Cytotoxic T cell (primary cell): ENCODE measurements around the genes GOLGA2 and PTPA.

- PRO-cap, 2 experiments = no peak in any of the 2 experiments
Observed at GRCh38 chr9:128122682-128123224, 4.8 kb downstream of the PTGES2 start.

DNA sequence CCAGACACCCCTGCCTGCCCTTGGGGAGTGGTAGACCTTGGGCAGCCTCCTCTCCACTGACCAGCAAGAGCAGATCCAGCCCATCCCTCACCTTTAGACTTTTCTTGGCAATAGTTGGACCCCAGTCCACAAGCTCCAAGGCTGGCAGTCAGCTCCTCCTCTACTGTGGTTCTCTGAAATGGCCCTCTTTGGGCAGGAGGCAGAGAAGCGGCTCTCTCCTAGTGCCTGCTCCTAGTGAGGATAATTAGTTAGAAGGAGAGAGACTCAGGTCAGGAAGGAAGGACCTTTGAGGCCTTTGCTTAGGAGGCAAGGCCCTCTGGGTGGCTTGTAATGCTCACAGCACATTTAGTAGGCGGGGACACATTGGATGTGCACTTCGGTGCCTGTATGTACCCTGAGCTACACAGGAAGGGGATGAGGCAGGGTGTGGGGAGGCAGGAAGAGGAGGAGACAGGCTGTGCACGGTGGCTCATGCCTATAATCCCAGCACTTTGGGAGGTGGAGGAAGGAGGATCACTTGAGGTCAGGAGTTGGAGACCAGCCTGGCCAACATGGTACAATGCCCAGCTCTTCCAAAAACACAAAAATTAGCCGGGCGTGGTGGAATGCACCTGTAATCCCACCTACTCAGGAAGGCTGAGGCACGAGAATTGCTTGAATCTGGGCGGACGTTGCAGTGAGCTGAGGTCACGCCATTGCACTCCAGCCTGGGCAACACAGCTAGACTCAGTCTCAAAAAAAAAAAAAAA, 7.2 kb upstream of the LCN2 start:
- PRO-cap, 2 experiments = no peak in any of the 2 experiments

DNA sequence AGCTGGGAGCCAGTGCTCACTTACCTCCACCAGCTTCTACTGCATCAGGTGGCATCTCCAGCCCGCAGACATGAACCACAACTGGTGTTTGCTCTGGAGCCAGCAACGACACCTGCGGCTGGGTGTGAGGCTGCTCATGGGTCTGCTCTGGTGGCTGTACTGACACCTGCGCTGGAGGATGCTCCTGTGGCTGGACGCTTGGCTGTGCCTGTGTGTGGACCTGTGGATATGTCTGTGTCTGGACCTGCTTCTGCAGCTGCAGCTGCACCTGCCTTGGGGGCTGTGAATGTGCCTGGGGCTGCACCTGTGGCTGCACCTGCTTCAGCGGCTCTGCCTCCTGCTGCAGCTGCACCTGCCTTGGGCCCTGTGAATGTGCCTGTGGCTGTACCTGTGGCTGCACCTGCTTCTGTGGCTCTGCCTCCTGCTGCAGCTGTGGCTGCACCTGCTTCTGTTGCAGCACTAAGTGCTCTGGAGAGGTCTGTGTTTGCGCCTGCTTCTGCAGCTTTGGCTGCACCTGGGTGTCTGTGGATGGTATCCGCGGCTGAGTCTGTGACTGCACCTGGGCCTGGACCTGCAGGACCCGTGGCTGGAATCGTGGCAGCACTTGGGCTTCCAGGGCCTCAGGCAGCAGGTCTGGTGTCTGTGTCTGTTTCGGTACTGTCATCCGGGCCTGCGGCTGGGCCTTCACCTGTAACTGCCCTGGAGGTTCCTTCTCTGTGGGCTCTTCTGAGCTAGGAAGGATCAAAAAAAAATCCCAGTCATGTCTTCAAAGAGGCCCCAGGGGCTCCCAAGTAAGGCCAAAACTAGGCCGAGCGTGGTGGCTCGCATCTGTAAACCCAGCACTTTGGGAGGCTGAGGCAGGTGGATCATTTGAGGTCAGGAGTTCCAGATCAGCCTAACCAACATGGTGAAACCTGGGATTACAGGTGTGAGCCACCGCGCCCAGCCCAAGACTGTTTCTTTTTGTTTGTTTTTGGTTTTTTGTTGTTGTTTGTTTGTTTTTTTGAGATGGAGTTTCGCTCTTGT, 12.4 kb downstream of the CIZ1 start:
- PRO-cap, 2 experiments = no peak in any of the 2 experiments

DNA sequence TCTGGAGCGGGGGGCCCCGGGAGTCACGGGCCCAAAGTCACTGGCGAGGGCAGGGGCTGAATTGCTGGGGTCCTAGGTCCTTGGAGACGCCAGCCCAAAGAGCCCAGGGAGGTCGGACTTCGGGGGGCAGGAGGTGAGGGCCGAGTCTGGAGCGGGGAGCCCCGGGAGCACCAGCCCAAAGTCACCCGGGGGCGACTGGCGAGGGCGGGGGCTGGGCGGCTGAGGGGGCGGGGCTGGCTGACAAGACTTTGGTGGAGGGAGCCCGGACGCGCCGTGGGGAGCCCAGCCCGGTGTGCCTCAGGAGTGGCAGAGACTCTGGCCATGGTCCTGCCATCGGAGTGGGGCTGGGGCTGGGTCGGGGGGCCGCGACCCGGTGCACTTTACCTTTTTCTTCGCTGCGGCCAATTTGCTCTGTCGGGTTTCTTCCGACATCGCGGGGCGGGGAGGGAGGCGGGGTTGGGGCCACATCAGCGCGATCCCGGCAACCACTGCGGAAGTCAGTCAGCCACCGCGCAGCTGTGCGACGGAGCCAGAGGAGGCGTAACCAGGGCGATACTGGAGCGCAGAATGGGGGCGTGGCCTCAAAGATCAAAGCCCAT, at the start of gene GOLGA2:
GOLGA2 (minus strand) TSS at position 499 of the 599 bp plus-strand sequence.
- PRO-cap, 2 experiments = peak in 2 of 2 experiments; most common plus-strand start position 240 of the sequence (in 1); most common minus-strand start position 197 of the sequence (in 2)

DNA sequence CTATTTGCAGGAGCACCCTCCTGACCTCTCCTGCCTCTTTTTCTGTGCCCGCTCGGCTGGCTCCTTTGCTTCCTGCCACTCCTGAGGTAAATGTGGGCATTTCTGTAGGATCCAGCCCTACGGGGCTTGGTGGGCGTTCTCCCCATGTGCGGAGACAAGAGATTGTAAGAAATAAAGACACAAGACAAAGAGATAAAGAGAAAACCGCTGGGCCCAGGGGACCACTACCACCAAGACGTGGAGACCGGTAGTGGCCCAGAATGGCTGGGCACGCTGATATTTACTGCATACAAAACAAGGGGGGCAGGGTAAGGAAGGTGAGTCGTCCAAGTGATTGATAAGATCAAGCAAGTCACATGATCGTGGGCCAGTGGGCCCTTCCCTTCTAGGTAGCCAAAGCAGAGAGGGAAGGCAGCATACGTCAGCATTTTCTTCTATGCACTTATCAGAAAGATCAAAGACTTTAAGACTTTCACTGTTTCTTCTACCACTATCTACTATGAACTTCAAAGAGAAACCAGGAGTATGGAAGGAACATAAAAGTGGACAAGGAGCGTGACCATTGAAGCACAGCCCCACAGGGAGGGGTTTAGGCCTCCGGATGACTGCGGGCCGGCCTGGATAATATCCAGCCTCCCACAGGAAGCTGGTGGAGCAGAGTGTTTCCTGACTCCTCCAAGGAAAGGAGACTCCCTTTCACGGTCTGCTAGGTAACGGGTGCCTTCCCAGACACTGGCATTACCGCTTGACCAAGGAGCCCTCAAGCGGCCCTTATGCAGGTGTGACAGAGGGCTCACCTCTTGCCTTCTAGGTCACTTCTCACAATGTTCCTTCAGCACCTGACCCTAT, 3.3 kb downstream of the SWI5 start:
- PRO-cap, 2 experiments = no peak in any of the 2 experiments

GRCh38 chr9:128342999-128343556, 2.8 kb downstream of the SLC27A4 start:
- PRO-cap, 2 experiments = no peak in any of the 2 experiments

DNA sequence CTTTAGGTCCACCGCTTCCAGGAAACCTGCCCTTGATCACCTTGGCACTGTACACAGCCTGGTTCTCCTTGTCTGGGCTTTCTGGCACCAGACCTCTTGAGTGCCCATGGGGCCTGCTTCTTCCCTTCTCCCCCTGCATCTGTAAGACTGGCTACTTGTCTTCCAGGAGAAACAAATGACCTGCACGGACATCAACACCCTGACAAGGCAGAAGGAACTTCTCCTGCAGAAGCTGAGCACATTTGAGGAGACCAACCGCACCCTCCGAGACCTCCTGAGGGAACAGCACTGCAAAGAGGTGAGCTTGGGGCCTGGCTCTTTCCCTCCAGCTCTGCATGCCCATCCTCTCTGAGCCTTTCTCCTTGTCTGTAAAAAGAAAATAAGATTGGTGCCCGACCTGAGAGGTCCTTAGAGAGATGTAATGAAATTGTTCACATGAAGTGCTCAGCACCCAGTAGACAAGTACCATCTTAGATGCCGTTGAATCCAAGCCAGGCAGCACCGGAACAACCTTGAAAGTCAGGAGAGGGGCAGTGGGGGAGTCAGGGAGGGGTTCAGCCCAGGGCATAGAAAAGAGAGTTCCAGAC, 17.7 kb downstream of the ODF2 start:
- PRO-cap, 2 experiments = no peak in any of the 2 experiments

DNA sequence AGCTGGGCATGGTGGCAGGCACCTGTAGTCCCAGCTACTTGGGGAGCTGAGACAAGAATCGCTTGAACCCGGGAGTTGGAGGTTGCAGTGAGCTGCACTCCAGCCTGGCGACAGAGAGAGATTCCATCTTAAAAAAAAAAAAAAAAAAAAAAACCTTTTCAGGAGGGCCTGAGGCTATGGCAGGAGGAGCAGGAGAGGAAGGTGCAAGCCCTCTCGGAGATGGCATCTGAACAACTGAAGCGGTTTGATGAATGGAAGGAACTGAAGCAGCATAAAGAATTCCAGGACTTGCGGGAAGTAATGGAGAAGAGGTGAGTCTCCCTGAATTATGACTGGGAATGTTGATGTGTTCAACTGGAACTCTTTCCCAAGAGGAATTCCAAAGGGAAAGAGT, 18.0 kb downstream of the GLE1 start:
- PRO-cap, 2 experiments = no peak in any of the 2 experiments

DNA sequence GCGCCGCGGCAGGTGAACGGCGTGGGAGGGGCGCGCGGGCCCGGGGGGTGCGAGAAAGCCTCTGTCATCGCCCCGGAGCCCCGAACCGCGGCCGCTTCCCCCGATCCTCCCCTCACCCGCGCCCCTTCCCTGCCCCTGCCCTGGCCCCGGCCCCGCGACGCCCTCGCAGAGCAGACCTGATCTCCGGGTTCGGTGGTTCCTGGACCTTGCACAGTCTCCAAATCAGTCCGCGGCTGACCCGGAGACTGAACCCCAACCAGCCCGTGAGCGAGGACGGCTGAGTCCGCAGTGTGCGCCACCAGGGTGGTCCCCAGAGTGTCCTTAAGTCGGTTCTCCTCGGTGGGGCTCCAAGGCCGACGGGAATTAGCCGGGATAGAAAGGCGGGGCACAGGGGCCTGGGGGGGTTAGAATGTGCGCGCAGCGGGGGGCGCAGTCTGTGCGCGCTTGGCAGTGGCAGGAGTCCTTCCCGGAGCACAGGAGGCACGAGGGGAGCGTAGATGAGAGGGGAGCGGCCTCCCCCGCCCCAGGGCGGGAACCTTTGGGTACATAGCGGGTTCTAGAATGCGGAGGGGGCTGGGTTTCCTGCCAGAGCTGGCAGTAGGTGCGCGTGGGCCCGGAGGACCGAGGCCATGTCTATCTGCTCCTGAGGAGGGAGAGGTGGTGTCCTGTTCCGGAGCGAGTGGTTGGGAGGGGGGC, 773 bp downstream of the PKN3 start:
- PRO-cap, 2 experiments = no peak in any of the 2 experiments

DNA sequence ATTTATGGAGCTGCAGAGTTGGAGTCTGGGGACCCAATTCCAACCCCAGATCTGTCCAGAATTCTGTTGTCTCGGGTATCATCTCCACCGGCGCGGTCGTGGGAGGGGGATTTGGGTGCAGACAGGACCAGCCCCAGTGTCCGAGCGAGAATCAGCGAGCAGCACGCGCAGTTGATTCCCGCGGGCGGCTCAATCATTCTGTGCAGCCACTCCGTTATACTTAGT, 277 bp downstream of the KYAT1 start:
- PRO-cap, 2 experiments = no peak in any of the 2 experiments

GRCh38 chr9:128898585-128899321, 16.8 kb downstream of the LRRC8A start:
- PRO-cap, 2 experiments = no peak in any of the 2 experiments

- PRO-cap, 2 experiments = no peak in any of the 2 experiments
Observed at GRCh38 chr9:128908291-128909176, 12.2 kb upstream of the PHYHD1 start.

- PRO-cap, 2 experiments = peak in 1 of 2 experiments; most common plus-strand start chr9:128947191 (in 1); most common minus-strand start chr9:128947038 (in 1)
Observed at GRCh38 chr9:128946933-128947319, 477 bp downstream of the DOLK start.

DNA sequence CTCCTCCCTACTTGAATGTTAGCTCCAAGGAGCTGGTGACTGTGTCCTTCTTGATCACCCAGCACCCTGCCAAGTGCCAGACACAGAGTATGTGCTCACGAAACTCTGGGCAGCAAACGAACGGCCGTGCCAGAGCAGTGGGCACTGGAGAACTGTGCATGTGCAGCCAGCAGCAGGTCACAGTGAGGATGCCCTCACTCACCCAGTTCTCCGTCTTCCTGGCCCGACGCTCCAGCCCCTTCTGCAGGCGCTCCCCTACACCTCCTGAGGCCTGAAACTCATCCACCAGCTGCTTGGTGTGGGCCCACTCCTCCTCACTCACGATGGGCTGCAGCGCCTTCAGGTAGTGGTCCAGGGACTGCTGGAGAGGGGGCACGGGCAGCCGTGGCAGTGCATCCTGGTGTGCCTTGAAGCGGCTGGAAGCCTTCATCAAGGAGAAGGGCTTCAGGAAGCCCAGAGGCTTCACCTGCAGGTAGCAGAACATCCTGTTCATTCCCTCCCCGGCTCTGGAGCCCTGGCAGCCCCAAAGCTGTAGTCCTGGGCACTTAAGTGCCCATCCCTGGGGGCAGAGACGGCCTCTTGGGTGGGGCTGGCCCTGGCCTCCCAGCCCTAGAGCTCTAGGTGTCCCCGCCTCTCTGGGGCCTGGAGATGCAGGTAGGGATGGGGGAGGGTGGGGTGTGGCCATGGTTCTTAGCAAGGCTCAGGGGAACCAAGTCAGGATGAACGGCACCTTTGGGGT, 2.8 kb downstream of the CRAT start:
- PRO-cap, 2 experiments = no peak in any of the 2 experiments

- PRO-cap, 2 experiments = no peak in any of the 2 experiments
Observed at GRCh38 chr9:129109862-129110255, 734 bp downstream of the CRAT start.

GRCh38 chr9:129110832-129111798, at the start of gene PTPA:
Gene PTPA, plus strand, starts transcription at chr9:129111415.
- PRO-cap, 2 experiments = peak in 2 of 2 experiments; most common plus-strand start chr9:129110950 (in 2)

DNA sequence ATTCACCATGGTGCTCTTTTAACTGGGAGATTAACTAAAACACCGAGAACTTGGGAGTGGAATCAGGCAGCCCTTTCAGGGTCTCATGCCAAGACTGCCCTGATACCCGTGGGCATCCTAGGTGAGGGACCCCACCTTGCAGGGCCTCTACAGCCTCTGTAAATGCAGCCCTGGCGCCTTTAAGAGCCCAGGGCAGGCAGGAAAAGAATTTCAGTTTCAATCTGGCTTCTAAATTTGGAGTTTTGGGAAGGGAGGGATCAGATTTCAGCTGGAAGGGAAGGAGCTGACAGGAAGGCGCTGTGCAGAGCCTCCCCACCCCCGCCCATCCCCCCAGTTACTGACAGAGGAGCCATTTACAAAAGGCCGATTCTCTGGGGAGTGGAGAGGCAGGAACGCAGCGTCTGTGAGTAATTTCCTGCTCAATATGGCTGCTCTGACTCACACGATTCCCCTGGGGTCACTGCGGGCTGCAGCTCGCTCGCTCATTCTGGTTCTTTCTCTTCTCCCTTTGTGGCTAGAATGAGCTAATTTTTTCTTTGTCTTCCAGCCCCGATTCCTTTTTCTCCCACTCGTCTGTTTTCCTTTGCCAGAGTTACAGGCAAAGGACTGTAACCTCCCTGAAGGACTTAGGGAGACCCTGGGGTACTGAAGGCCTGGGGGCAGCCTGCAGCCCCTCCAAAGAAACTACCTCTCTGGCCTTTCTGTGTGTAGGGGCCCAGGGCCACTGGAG, 28.7 kb downstream of the PTPA start:
- PRO-cap, 2 experiments = peak in 2 of 2 experiments; most common plus-strand start position 410 of the sequence (in 1); most common minus-strand start position 405 of the sequence (in 1)

GRCh38 chr9:129145703-129146326, 32.2 kb downstream of the IER5L start:
- PRO-cap, 2 experiments = no peak in any of the 2 experiments

- PRO-cap, 2 experiments = no peak in any of the 2 experiments
Observed at GRCh38 chr9:129183941-129184412, 5.9 kb upstream of the IER5L start.

GRCh38 chr9:129202634-129203110, 24.6 kb upstream of the IER5L start:
- PRO-cap, 2 experiments = peak in 2 of 2 experiments; most common plus-strand start chr9:129202980 (in 2)